Frontal cortex (tissue), 2 donors: ENCODE measurements around a stretch of chr15.

- RAMPAGE, long total RNA: no peak
Measured at GRCh38 chr15:57031408-57032019, 113.1 kb downstream of the TCF12 start.

- RAMPAGE, long total RNA: no peak
Measured at GRCh38 chr15:57035901-57036388, 117.5 kb downstream of the TCF12 start.

GRCh38 chr15:57141552-57142137 is 223.2 kb downstream of the TCF12 start:
- RAMPAGE, long total RNA: no peak

DNA sequence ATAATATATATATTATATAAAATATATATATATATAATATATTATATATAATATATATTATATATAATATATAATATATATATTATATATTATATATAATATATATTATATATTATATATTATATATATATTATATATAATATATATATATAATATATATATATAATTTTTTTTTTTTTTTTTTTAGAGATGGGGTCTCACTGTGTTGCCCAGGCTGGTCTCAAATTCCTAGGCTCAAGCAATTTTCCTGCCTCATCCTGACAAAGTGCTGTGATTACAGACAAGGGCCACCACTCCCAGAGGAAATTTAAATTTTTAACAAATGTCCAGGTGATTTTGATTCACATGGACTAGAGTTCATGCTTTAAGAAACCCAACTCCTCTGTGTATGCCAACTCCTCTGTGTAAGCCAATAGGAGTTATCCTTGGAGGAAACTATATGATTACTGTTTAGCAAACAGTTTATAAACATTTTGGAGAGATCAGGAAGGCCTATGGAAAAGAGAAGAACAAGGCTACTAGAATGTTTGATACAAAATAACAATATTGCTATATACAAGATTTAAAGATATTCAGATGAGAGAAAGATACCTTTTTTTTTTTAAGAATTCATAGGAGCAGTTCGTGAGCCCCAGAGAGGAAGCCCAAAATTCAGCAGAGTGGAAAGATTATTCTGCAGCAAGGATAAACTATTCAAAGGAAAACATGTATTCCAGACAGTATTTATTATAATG is 205.5 kb upstream of the CGNL1 start:
- RAMPAGE, long total RNA: no peak

GRCh38 chr15:57259560-57260111 is 116.7 kb upstream of the CGNL1 start:
- RAMPAGE, long total RNA: no peak

DNA sequence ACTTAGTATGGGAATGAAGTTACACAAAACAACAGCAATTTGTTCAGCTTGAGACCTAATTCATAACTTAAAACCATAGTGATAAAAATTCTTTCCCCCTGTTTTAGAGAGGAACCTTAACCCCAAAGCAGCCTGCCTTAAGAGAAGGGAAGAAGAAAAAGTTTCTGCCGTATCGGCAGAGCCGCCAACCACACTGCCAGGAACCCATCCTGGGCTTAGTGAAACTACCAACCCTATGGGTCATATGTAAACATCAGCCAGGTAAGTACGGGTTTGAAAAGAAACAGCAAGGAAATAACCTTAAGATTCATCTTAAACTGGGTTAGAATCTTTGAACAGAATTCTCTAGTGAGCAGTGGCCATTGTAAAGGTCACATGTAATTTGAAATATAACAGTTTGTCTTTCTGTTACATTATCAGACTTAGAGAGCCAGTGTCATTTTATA is 93.9 kb upstream of the CGNL1 start:
- RAMPAGE, long total RNA: no peak

DNA sequence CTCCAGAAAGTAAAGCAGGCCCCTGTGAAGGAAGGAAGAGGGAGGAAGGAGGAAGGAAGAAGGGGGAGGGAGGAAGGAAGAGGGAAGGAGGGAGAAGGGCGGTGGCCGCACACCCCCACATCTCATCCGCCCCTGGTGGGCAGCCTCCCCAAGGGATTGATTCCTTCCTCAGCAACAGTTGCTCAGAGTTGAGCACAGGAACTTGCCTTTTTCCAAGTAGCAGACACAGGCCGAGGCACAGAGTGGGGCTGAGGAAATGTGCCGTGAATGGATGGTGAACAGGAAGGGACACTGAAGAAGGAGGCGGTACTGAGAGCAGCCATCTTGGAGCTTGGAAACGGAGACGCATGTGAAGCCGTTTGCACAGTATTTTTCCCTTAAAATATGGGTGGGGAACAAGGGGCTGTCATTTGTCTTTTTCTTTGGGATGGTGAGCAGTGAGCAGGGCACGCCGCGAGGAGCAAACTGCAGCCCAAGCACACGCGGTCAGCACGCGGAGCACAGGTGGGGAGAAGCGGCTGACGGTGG is 57.4 kb upstream of the CGNL1 start:
- RAMPAGE, long total RNA: no peak

DNA sequence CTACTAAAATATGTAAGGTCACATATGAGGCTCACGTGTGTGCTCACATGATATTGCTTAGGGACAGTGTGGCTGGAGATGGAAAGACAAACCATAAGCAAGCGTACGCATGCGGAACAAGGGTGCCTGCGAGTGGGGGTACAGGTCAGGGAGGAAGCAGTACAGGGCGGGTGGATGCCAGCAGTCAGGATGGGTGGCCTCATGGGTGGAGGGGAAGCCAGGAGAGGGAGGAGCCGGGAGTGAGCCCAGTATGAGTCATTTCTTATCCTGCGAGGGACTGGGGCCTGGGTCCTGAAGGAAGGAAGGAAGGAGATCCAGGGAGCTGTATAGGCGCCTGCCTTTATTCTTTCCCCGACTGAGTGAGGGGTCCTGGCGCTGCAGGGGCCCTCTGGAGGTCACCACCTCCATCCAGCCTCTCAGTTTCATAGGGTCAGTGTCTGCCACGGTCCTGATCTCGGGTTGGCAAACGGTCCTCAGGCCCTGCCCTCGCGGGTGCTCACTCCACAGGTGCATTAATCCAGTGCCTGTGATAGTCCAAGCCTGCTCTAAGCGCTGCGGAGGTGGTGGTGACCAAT is 42.0 kb upstream of the CGNL1 start:
- RAMPAGE, long total RNA: no peak

- RAMPAGE, long total RNA: no peak
Measured at GRCh38 chr15:57382233-57382726, 6.0 kb downstream of the CGNL1 start.

- RAMPAGE, long total RNA: no peak
Measured at GRCh38 chr15:57385970-57386476, 9.7 kb downstream of the CGNL1 start.

DNA sequence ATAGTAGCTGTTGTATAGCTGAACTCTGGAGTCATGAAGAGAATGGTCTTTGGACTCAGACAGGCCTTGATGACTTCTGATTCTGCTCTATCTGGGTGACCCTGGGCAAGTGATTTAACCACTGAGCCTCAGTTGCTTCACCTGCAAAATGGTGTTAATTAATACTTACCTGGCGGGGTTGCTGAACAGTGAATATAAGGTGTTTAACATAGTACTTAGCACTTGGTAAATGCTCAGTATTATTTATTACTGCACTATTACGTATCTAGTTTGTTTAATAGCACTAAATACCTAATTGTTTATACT is 40.6 kb downstream of the CGNL1 start:
- RAMPAGE, long total RNA: no peak

DNA sequence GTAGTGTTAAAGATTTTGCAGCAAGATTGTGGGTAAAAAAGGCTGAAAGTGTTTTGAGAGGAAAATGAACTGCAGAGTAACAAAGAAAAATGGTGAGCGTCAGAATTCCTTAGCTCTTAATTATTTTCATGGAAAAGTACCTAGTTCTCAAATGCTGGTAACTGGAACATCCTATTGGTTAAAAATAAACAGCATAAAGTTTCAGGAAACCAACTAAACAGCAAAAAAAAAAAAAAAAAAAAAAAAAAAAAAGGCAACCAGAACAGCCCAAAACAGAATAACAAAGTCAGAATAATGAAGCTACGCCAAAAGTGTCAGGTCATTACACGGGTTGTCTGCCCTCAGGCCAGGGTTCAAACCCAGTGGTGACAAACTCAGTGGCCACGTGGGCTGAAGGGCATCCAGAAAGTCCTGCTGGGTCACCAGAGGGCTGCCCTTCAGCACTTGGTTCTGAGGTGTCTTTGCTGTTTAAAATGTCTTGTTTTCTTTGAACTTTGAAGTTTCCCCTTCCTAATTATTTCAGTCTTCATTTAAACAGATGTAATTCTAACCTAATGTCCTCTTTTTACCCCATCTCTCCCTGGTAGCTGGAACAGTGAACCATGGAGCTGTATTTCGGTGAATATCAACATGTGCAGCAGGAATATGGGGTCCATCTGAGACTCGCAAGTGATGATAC is 61.2 kb downstream of the CGNL1 start:
- RAMPAGE, long total RNA: no peak

GRCh38 chr15:57594635-57595378 is 3.1 kb downstream of the MYZAP start:
- RAMPAGE, long total RNA: no peak

DNA sequence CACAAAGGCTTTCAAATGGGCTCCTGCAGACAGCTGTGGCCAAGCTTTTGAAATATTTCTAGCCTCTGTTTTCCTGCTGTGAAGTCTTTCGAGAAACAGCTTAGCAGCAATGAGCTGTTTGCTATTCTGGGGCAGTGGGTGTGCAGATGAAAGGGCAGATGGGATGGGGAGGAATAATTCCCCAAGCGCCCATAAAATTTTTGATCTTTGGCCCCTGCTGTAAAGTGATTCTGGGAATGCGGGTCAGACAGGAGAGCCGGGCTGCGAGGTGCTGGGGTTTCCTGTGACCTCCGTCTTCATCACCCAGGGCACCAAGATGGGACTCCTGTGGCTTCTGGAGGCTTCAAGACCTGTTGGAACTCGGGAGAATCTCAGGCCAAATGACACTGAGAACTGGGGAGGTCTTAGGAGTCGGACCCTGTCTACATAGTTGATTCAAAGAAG is 86.2 kb downstream of the POLR2M start:
- RAMPAGE, long total RNA: no peak

DNA sequence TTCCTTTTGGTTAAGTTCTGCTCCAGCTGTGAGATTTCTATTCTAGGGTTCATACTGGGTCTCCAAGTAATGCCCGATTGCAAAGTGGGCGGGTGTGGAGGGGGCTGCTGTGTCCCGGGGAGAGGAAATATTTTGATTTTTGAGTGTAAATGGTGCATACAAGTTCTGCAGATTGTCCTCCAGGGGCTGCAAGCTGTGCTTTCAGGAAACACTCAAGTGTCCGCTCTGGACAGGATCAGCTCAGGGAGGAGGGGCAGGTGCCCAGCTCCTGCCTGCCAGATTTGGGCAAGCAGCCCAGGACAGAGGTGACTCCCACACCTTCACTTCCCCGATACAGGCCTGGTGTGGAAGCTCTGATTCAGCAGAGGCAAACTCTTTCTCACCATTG is 142.8 kb downstream of the ALDH1A2 start:
- RAMPAGE, long total RNA: no peak

- RAMPAGE, long total RNA: no peak
Measured at GRCh38 chr15:58066318-58067188, 1.0 kb upstream of the ALDH1A2 start.

DNA sequence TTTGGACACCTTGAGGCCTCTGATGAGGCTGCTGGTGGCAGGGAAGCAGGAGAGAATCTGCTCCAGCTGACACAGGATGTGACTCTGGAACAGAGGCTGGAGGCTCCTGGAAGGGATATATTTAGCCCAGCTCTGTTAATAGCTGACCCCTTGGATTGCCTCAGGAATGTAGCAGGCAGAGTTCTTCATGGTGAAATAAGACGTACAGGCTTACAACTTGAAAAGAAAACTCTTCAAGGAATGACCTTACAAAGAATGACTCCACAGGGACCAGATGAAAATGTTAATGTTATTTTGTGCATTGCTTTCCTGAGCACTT is 90.5 kb downstream of the AQP9 start:
- RAMPAGE, long total RNA: no peak

GRCh38 chr15:58330914-58331205 is 100.9 kb upstream of the LIPC start:
- RAMPAGE, long total RNA: no peak

DNA sequence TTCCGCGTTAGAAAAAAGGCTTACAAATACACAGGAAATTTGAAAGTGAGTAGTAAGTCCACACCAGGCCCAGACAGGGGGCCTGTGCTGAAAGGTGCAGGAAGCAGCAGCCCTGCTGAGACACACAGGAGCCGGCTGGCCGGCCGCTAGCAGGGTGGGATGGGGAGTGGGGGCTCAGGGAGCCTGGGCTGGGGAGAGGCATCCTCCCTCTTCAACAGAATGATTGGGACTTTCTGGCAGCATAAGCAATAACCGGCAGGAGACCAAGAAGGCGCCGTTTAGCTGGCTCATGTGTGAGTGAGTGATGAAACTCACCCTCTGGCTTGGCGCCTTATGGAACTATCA is 13.1 kb downstream of the LIPC start:
- RAMPAGE, long total RNA: no peak

DNA sequence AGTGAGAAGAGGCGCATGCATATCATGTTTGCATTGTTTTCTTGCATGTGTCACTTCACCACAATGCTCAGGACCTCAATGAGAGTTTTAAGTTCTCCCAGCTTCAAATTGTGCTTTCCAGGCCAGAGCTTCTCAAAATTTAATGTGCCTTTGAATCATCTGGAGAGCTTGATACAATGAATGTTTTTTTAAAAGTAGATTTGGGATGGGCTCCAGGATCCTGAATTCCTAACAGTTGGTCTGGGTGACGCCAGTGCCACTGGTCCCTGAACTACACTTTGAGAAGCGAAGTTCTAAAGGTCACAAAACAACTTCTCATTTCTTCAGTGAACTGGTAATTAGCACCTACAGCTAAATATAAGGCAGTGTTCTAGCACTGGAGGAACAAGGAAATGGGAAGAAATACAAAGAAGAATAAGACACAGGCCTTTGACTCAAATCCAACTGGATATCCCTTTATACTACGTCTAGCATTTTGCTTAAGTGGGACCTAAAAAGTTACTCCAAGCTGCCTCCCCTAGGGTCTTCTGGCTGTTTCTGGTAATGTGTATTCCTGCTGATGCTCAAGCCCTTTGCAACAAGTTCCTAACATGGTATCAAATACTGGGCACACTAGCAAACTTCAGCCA is 15.8 kb downstream of the LIPC start:
- RAMPAGE, long total RNA: no peak